Calu3 (cell line): ENCODE data around the gene ADO.

DNA sequence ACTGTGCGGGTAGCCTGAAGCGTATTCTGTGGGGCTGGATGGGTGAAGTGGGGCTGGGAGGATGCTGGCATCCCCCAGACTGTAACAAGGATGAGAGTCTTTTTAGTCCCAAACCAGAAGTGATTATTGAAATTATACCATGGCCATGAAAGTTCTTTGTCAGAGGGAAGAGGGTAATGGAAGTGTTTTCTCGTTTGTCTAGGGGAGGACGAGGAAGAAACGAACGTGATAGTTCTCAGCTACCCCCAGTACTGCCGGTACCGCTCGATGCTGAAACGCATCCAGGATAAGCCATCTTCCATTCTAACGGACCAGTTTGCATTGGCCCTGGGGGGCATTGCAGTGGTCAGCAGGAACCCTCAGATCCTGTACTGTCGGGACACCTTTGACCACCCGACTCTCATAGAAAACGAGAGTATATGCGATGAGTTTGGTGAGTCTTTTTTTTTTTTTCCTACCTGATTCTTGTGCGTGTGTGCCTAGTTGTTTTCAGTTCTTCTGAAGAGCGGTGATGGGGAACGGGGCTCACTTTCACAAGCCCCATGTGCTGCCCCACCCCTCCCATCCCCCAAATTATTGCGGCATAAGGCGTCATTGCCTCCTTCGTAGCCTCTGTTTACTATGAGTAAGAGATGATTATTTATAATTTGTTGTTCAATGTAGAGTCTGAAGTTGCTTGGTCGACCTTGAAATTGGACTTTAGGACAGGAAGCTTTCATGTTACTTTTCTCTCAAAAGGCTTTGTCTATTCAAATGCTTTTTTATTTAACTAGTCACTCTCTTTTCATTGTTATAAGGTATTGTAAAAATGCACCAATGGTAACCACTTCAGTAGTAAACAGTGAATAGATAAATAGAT, 98.6 kb downstream of the ARID5B start:
- PRO-cap, result no peak

DNA sequence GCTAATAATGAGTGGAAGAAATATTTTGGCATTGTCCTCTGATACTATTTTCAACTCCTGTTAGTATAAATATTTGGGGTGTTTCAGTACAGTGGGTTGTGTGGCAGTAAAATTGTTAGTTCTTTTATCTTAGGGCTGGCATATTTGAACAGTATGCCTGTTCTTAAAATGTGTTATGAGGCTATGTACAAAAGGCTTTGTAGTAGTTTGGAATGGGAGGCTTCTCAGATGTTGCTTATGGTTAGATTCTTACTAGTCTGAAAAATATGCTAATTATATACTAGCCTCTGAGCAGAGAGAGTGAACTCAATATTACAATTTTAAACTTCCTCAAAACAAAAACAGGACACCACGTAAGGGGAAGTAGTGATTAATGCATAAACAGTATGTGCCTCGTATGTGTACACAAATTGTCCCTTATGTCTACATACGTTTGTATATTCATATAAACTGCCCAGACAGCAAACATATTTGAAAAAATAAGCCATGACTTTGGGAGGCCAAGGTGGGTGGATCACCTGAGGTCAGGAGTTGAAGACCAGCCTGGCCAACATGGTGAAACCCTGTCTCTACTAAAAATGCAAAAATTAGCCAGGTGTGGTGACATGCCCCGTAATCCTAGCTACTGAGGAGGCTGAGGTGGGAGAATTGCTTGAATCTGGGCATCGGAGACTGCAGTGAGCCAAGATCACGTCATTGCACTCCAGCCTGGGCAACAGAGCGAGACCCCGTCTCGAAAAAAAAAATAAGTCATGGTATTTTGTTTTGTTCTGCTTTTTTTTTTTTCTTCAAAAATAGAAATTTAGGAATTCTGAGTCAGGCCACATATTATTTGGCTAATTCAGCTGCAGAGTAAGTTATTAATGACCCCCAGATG, 115.5 kb downstream of the ARID5B start:
- PRO-cap, result no peak

DNA sequence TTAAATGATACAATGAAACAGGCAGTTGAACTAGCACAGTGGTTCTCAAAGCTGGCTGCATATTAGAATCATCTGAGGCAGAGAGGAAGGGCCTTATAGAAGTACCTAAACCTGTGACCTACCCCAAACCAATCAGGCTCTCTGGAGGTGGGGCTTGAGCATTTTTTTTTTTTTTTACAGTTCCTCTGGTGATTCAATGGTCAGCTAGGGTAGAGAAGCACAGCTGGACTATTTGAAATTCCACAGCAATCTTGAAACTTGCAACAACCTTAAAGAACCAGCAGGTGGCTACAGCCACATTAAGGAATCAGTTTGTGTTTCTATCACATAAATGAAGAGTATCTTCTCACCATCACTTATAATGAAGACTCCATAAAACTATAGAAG, 4.0 kb downstream of the RTKN2 start:
- PRO-cap, result bidirectional peak, plus-strand start at position 196 of the sequence, minus-strand start at position 70 of the sequence

- PRO-cap, result no peak
Measured at GRCh38 chr10:62492776-62493029, 118.5 kb downstream of the ZNF365 start.

DNA sequence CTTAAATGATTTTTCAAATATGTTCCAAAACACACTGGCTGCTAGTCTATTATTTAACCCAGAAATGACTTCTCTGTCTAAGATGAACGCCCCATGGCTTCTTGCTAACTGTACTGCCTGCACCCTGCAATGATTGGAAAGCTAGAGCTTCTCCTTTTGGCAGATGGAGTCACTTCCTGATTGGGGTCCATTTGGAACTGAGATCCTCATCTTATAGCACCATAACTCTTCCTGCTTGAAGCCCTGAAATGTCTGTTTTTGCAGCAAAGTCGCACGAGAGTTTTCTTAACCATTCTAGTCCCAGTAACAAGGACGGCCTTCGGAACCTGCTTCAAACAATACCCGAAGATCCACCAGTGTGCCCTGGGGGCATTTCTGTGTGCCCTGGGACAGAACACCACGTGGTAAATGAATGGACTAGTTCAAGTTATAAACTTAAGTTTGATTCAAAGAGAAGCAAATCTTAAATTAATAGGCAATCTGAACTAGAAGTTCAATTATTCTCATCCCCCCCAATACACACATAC, 186.3 kb upstream of the ADO start:
- PRO-cap, result no peak

DNA sequence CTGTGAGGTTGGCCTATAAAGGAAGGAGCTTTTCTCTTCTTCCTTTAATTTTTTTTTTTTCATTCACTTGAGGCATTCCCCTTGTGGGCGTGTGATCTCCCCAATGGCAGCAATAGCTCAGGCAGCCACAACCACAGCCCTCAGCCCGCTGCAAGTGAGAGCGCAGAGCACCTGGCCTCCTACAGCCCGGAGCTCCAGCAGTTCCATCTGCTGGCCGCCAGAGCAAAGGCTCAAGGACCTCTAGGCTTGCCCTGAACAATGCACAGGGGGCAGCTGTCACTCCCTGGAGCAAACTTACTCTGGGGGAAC, 123.1 kb upstream of the ADO start:
- PRO-cap, result no peak

GRCh38 chr10:62760156-62760828, 44.2 kb upstream of the ADO start:
- PRO-cap, result no peak

DNA sequence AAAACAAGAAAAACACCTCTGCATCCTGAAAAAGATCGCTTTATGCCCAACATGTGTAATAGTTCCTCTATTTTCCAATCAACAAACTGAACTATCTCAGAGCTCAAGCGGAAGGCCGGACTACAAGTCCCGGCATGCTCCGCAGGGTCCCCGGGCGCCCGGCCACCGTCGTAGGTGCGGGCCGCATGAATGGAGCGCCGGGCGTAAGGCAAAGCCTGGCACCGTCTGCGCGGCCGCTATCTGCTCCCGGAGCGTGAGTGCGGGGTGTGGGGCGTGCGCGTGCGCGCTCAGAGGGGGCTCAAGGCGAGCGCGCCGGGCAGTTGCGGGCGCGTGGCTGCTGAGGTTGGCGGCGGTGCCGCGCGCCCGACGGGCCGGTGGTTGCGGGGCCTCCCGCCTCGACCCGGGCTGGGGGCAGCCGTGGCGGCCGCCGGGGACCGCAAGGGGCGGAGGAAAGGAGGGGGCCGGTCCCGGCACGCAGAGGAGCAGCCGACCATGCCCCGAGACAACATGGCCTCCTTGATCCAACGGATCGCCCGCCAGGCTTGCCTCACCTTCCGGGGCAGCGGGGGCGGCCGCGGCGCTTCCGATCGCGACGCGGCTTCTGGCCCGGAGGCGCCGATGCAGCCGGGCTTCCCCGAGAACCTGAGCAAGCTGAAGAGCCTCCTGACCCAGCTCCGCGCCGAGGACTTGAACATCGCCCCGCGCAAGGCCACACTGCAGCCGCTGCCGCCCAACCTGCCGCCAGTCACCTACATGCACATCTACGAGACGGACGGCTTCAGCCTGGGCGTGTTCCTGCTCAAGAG, at the start of gene ADO:
Gene ADO (plus strand): TSS at position 153 of the 806 bp plus-strand sequence.
- PRO-cap, result bidirectional peak, plus-strand start at position 319 of the sequence, minus-strand start outside the sequence; bidirectional peak, plus-strand start at position 508 of the sequence, minus-strand start at position 544 of the sequence; bidirectional peak, plus-strand start at position 602 of the sequence, minus-strand start at position 603 of the sequence; bidirectional peak, plus-strand start at position 744 of the sequence, minus-strand start at position 751 of the sequence

DNA sequence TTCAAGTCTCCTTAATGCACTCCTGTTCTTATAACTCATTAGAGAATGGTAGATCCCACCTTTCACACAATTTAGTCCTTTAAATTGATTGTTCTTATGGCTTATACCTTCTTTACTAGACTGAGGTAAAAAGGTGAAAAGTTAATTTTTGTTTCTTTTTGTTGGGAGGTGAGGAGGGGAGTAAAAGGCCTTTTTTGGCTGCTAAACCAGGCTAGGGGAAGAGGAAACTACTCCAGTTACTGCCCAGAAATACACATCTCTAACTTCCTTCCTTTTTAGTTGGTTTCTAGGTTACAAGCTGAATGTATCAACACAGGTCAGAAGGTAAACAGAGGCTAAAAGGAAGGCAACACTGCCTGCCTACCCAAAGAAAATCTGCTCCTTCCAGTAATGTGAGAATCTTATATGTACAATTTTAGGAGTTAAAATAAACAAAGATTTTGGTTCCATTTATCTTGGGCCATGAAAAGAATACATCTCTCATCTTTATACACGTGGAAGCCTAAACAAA, 140.4 kb downstream of the NRBF2 start:
- PRO-cap, result no peak

DNA sequence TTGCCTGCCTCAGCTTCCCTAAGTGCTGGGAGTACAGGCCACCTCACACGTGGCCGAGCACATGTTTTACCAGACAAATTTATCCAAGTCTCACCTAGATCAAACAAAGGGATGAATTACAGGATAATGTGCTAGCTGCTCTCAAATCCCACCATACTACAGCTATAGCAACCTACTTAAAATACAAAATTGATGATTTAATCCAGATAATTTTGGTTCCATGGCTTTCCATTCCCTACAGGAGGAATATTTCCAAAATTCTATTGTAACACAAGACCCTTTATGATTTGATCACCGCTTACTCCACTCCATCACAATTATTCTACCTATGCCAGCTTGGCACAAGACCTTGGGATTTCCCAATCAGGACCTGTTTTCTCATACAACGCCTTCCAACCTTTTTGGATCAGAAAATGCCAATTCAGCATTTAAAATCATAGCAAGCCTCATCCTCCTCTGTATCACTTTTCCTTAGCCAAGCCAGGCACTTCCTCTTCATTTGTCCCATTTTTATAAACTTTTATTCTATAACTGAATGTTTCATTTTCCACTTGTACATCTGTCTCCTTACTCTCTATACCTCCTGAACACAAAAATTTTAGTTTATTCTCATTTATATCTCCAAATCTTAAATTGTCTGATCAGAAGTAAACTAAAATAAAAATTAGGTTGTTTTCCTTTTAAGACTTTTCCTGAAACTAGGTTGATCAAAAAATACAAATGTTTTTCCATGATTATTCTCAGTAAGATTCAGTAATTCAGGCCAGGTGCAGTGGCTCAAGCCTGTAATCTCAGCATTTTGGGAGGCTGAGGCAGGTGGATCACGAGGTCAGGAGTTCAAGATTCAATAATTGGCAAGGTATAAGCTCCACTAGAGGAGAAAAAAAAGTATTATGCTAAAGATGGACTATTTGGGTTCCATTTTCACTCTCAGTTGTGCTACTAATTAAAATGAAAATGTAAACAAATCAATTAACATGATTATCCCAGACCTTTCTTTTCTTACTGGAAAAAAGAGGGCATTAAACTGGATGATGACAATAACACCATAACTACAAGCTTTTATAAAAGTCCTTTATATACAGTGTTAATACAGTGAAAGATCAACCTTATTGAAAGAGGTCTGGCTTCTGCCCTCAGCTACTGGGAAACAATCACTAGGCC, 100.7 kb downstream of the JMJD1C start:
- PRO-cap, result no peak

- PRO-cap, result bidirectional peak, plus-strand start at chr10:63465499, minus-strand start at chr10:63465141; bidirectional peak, plus-strand start at chr10:63465589, minus-strand start at chr10:63465713
Measured at GRCh38 chr10:63465019-63465806, 564 bp downstream of the JMJD1C start.

GRCh38 chr10:63478549-63479081, 12.8 kb upstream of the JMJD1C start:
- PRO-cap, result no peak

GRCh38 chr10:63522961-63524131, 2.1 kb downstream of the REEP3 start:
- PRO-cap, result no peak

GRCh38 chr10:63597918-63598188, 76.7 kb downstream of the REEP3 start:
- PRO-cap, result no peak

DNA sequence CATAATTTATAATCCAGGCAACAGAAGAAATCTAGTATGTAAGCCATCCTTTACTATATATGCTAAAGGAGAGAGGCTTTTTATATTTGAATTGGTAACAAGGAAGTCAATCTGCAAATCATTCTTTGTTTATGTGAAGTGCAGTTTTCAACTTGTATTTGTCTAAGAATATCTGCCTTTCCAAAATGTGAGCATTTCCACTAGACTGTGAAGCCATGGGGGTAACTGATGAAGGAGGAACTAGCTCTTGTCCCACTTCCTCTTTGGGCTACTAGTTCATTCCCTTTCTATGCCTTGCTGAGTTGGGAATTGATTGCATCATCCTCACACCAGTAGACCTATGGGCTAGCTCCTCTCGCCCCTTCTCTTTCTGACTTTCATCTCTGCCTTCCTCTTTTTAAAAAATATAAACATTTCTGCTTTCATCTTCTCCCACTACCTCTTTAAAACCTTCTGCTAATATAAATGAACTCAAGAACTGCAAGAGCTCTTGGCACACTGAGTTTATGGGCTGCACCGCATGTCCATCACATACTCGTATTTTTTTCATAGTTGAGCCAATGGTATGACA, 181.8 kb downstream of the REEP3 start:
- PRO-cap, result no peak

DNA sequence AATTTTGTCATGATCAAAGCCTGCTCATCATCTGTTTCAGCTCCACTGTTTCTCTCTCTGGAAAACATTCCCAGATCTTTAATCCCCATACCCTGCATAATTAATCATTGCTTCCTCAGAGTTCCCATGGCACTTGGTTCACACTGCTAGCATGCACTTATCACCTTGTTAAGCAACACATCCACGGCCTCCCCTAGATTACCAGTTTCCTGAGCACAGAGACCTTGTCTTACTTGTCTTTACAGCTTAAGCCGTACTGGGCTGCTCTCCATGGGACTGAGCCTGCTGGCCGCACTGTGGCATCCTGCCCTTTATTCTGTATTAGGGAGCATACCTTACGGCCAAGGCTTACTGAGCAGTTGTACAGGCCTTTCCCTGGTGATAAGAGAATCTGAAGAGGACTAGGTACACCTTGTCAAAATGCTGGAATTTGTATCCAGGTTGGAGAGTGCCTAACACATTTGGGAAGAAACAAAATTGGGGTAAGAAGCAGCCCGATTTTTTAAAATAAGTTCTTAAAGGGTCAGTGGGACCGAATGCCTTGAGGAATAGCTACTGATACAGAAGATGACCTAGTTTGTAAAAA, 190.2 kb downstream of the REEP3 start:
- PRO-cap, result no peak

DNA sequence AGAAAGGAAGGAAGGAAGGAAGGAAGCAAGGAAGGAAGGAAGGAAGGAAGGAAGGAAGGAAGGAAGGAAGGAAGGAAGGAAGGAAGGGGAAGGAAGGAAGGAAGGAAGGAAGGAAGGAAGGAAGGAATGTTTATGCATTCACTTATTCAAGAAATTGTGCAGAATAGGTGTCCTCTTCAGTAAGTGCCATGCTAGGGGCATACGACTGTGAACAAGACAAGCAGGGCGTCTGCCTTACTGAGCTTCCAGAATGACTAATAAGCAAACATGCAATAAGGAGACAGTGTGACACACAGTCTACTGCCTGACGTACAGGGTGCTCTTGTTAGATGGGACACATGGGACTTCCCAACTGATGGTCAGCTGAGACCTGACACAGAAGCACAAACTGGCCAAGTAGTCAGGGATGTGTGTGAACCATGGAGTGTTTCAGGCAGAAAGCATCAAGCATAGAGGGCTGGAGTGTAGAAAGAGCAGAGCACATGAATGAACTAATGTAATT, 18.2 kb downstream of the DNAJC12 start:
- PRO-cap, result bidirectional peak, plus-strand start at position 395 of the sequence, minus-strand start at position 252 of the sequence

DNA sequence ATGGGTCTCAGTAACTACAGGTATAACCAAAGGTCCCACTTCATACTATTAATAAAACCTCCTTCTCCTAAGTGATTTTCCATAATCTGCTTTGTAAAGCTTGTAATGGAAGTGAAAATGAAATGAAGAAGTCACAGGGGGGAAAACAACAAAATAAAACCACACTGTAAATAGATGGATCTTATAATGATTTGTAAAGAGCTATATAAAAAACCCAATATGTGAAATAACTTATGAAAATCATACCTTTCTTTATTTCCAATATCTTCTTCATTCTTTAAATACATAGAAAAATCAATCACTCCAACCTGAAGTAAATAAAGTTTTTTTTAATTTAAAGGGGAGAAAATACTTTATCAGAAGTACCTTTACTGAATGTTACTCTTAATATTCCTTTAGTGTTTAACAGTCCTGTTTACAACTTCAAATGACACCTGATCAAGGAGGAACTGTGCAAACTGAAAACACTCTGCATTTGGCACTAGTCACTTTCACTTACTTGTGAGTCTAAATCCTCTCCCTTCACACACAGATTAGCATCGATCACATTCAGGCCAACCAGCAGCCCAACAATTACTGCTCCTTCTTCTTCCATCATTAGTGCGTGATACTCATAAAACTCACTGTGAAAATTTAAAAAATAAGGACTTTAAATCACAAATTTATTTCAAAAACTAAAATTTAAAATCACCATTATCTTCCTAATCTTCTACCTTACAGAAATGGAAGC, 13.1 kb downstream of the RUFY2 start:
- PRO-cap, result no peak

- PRO-cap, result no peak
Measured at GRCh38 chr10:68779851-68780589, 47.3 kb upstream of the STOX1 start.

GRCh38 chr10:69315523-69316109, 3.0 kb upstream of the HK1 start:
- PRO-cap, result no peak